Hematopoietic multipotent progenitor cell (in vitro differentiated cells): Measurements from ENCODE around the genes TMEM150C and LIN54.

DNA sequence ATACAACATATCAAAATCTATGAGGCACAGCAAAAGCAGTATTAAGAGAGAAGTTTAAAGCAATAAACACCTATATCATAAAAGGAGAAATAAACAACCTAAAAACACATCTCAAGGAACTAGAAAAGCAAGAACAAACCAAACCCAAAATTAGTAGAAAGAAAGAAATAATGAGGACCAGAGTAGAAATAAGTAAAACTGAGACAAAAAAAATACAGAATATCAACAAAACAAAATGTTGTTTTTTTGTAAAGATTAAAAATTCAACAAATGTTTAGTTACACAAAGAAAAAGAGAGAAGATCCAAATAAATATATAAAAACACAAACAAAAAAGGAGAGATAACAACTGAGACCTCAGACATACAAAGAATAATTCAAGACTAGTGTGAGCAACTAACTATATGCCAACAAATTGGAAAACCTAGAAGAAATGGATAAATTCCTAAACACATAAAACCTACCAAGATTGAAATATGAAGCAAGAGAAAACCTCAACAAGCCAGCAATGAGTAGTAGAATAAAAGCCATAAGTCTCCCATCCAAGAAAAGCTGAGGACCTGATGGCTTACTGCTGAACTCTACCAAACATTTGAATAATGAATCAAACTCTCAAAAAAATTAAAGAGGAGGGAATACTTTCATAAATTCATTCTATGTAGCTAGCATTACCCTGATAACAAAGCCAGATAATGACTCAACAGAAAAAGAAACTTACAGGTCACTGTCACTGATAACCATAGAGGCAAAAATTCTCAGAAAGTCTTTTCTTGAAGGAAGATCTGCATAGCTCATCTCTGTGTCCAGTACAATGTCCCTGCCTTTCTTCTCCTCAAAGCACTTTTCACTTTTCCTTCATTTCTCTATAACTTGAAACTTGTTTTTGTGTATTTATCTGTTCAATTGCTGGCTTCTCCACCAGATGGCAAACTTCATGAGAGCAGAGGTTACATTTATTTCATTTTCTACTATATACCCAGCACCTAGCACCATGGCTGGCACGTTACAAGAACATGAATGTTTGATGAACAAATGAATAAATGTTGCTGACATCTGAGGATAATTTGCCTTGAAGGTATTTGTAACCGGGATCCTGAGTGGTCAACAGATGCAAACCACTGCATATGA lies 52.0 kb upstream of the ANTXR2 start:
- CAGE, long polyA plus RNA, result no peak

DNA sequence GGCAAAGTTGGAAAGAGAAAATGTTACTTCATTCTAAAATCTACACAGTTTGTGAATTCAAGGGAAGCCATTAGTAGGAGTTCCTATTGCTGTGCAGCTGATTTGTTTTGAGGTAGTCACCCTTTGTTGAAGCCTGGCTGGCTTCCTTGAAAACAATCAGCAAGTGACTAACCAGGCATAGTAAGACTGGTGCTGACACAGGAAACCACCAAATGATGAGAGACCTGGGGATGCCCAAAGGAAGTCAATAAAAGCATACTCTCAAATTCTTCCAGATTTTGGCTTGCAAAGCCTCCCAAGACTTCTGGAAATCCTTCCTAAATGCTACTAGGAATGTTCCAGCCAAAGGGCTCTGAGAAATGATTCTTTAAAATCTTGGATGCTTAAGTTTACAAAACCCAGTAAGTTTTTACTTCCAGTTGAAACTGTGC lies 23.9 kb upstream of the PRDM8 start:
- CAGE, long polyA plus RNA, result no peak

DNA sequence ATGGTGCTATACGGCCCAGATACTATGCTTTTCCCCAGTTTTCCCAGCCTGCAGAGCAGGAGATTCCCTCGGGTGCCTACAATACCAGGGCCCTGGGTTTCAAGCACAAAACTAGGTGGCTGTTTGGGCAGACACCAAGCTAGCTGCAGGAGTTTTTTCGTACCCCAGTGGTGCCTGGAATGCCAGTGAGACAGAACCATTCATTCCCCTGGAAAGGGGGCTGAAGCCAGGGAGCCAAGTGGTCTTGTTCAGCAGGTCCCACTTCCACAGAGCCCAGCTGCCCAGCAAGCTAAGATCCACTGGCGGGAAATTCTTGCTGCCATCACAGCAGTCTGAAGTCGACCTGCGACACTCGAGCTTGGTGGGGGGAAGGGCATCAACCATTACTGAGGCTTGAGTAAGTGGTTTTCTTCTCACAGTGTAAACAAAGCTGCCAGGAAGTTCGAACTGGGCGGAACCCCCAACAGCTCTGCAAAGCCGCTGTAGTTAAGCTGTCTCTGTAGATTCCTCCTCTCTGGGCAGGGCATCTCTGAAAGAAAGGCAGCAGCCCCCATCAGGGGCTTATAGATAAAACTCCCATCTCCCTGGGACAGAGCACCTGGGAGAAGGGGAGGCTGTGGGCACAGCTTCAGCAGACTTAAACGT lies 104.1 kb downstream of the CFAP299 start:
- CAGE, long polyA plus RNA, result no peak

- CAGE, long polyA plus RNA, result no peak
Measured at GRCh38 chr4:82371224-82371805, 2.5 kb downstream of the HNRNPD start.

GRCh38 chr4:82402489-82402830 lies 27.8 kb downstream of the HNRNPDL start:
- CAGE, long polyA plus RNA, result no peak

DNA sequence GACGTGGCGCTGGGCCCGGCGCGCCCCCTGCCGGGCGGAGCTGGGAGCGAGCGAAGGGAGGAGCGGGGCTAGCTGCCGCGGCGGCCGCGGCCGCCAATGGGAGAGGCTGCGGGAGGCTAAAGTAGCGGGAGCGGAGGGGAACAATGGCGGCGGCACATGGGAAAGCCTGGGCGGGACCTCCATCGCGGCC lies 859 bp downstream of the HNRNPDL start:
- CAGE, long polyA plus RNA, result no peak

DNA sequence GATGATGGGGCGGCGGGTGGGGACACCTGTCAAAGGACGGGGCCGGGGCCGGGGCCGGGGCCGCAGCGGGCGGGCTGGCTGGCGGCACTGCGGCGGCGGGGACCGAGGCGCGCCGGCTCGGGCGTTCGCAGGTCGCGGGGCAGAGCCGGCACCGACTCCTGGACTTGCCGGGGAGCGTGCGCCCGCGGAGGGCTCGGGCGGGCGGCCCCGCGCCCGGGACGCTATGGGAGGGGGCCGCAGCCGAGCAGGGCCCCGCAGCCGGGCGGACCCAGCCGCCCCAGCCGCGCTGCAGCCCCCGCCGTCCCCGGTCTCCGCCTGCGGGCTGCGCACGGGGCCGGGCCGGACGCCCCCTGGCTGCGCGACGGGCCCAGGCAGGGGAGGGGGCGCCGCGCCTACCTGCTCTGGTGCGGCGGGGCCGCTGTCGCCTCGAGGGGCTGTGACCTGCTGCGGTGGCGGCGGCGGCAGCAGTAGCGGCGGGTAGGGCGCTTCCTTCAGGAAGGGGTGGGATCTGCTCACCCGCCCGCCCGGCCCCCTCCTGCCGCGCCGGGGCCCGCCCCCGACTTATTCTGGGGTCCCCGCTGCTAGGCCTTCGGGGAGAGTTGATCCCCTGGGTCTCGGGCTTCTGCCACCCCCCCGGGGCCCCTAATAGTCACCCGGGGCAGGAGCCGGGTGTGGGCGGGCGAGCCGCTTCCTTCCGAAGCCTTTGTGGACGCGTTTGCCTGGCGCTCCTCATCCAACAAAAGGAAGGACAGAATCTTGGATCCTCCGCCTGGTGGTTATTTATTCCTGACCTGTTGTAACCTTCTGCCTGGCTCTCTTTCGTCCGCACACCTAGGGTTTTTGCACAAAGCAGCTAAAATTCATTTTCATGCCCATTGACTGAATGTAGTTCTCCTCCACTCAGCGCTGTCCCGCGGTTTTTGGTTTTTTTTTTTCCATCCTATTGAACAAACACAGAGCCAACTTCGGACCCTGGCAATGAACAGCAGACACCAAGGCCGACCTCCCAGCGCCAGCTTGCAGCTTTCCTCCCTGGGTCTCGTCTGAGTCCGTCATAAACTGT lies at the start of gene TMEM150C:
Gene TMEM150C (minus strand): TSS at position 479 of the 1,063 bp plus-strand sequence.
- CAGE, long polyA plus RNA, result no peak

- CAGE, long polyA plus RNA, result no peak
Measured at GRCh38 chr4:82730973-82731640, 67.5 kb downstream of the SCD5 start.

DNA sequence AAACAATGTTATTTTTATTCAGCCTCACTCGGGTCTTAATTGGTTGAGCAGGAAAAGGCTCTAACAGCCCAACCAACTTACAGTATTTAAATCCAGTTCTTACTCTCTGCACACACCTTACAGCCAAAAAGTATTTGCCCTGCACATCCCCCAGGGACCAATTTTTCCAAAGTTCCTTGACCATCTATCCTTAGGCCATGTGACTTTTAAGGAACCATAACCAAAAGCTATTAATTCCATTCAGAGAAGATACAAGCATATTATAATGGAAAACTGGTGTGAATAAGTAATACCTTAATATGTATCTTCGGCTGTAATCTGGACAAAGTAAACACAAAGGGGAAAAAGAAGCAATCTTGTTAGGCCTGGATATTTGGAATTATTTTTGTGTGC lies 1.1 kb upstream of the THAP9 start:
- CAGE, long polyA plus RNA, result no peak

- CAGE, long polyA plus RNA, result no peak
Measured at GRCh38 chr4:83009874-83011053, at the start of gene LIN54. Gene LIN54, minus strand, starts transcription at chr4:83010823.

DNA sequence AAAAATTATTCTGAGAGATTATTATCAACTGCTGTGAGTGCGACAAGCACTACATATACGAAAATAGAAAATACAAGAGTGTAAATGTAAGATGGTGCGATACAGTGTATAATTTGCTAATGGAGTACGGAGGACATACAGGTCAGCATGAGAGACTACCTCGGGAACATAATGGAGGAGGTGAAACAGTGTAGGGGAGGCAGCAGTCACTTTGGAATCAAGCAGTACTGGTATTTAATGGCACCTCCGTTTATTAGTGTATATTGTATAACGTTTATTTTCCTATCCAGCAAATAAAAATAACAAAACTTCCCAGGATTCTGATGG lies 2.9 kb upstream of the LIN54 start:
- CAGE, long polyA plus RNA, result no peak

DNA sequence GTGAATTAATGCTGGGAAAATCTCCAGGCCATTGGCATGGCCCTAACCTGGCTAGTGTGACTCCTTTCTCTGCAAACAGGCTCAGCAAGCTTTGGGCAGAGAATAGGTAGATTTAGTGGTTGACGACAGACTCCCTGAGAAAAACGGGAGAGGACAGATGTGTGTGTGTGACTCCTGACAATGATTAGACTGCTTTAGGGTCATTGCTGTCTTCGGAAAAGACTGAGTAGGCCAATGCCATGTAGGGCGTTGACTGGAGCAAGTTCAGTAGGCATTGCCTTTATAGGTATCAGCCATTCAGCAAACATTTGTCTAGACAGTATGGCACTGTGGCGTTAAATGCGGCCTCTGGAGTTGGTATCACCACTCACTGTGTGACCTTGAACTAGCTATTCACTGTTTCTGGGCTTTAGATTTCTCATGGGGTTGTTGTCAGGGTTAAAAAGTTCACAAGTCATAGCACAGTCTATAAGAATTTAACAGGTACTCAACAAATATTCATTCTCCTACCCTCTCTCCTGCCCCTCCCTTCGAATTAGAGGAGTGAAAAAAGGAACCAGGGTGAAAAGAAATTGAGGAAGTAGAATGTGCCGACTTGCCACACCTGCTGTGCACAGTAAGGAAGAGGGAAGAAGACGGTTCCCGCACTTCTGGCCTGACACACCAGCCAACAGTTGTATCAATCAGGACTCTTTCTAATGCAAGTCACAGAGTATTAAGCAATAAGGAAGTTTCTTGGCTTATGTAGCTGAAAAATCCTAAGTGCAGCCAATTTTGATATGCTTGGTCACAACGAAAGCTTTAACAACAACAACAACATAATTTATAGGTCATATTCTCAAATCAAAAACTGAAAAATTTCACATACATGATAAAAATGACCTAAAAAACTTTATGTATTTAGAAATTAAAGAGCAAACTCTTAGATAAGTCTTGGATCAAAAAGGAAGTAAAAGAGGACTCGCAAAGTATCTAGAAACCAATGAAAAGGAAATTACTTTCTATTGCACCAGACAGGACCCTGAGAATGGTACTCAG lies 83.2 kb upstream of the PLAC8 start:
- CAGE, long polyA plus RNA, result no peak

DNA sequence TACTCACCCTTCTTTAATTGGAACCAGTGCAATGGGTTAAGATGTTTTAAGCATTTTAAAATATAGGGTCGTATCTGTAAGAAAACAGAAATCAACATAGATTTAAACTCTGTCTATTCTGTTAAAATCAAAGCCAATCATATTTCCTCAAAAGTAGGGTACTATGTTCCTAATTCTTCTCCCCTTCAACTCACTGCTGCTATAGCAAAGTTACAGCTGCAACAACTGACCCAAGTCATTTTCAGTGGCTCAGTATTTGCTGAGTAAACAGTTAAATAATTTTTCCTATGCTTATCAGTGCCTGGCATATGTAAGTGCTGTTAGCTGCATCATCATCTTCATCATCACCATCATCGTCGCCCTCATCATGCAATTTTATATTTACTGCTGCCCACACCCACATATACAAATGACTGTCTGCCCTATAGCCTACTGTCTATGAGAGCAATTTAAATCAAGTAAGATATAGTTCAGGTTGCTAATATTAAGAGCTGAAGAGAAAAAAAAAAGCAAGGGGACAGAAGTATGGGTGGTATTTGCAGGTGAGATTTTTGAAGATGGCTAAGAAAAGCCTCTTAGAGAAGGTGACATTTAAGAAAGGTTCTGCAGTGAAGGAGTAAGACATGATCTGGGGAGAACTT lies 21.9 kb downstream of the COQ2 start:
- CAGE, long polyA plus RNA, result no peak

- CAGE, long polyA plus RNA, result no peak
Measured at GRCh38 chr4:84572665-84573163, 10.2 kb upstream of the CDS1 start.

GRCh38 chr4:84916130-84916733 lies 50.3 kb downstream of the WDFY3 start:
- CAGE, long polyA plus RNA, result no peak

- CAGE, long polyA plus RNA, result no peak
Measured at GRCh38 chr4:85542879-85543412, 68.0 kb downstream of the ARHGAP24 start.

- CAGE, long polyA plus RNA, result no peak
Measured at GRCh38 chr4:85702913-85703553, 228.1 kb downstream of the ARHGAP24 start.

- CAGE, long polyA plus RNA, result no peak
Measured at GRCh38 chr4:85761764-85762244, 286.9 kb downstream of the ARHGAP24 start.

GRCh38 chr4:85929904-85930348 lies 429.9 kb downstream of the MAPK10 start:
- CAGE, long polyA plus RNA, result no peak

- CAGE, long polyA plus RNA, result no peak
Measured at GRCh38 chr4:85932273-85932742, 427.5 kb downstream of the MAPK10 start.